ENCODE results near the genes UBE2Q2, TMEM266 and LINGO1.

DNA sequence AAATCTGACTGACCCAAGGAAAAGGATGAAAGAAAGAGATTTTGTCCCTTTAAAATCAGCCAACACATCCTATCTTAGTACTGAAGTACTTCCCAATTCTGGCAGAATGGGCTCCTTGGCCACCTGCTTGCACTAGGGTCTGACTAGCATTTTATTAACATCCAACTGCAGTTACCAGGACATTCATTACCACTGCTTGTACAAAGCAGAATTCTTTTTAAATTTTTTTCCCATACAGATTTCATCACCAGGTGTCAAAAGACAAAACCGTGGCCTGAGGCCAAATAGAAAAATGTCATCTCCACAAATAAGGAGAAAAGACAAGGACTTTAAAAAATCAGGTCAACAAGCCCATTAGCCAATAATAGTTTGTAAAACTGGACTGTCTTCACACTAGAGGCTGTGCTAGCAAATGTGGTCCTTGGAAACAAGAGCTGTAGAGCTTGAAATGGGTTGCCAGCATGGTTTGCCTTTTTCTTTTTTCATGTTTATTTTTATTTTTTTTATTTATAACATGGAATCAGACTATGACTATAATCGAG lies 1.8 kb downstream of the PTPN9 start:
- PRO-cap, 3 experiments = no peak in any of the 3 experiments

- PRO-cap, 3 experiments = peak in 1 of 3 experiments; most common plus-strand start chr15:75621013 (in 1); most common minus-strand start chr15:75620908 (in 1)
These were observed 4.8 kb downstream of the SNUPN start for GRCh38 chr15:75620675-75621108.

DNA sequence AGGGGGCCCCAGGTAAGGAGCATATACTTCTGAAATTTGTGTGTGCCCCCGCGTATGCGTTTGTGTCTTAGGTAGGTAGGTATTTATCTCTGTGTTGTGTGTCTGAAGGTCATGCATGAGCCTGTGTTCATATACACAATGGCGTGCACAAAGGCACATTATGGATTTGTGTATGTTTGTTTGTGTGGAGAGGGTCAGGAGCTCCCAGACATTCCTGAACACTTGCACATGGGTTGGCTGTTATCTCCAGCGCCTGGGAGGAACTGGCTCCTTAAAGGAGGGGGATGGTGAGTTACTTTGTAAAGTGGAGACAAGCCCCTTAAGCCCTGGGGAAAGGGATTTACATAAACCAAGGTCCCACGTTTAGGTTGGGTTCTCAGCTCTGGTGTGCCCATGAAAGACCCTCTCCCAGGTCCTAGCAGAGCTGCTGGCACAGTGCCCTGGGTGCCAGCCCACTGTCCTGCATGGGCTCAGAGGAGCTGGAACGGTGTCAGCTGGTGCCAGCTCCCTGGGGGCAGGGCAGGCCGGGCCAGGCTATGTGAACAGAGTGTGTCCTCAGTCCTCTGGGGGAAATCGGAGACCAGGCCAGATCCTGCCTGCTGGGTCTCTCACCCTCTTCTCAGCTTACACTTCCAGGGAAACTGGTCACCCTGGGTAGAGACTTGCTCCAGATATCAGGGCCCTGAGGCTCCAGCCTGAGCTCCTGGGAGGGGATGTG lies 25.0 kb downstream of the SNX33 start:
- PRO-cap, 3 experiments = no peak in any of the 3 experiments

- PRO-cap, 3 experiments = no peak in any of the 3 experiments
These were observed 25.7 kb downstream of the SNX33 start for GRCh38 chr15:75673319-75673981.

DNA sequence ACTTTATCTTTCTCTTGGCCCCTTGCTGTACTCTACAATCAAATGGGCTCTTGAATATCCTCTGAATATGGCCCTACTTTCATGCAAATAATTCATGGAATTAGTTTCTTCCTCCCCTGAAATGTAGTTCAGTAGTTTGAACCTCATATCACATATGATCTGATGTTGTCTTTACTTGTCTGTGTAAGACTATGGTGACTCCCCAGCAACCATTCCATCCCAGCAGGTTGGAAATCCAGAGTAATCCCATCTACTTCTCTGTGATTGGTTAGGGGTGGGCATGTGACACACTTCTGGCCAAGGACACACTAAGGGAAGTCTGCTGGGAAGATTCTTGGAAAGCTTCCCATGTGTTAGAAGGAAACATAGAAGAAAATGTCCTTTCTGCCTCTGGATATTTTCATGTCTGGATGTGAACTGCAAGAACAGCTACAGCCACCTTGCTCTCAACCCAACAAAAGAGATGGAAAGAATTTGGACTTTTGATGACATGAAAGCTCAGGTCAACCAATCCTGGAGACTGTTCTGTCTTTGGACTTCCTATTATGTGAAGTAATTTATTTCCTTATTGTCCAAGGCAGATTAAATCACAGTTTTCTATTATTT lies 2.6 kb upstream of the UBE2Q2 start:
- PRO-cap, 3 experiments = no peak in any of the 3 experiments

- PRO-cap, 3 experiments = peak in 3 of 3 experiments; most common plus-strand start chr15:75843447 (in 3); most common minus-strand start chr15:75843533 (in 2)
These were observed at the start of gene UBE2Q2 for GRCh38 chr15:75843372-75844355. Gene UBE2Q2, plus strand, starts transcription at chr15:75843447.

GRCh38 chr15:75938636-75939305 lies 35.1 kb downstream of the FBXO22 start:
- PRO-cap, 3 experiments = no peak in any of the 3 experiments

GRCh38 chr15:76059500-76060439 lies at the start of gene TMEM266:
Gene TMEM266, plus strand, starts transcription at chr15:76059985.
- PRO-cap, 3 experiments = no peak in any of the 3 experiments

- PRO-cap, 3 experiments = peak in 2 of 3 experiments; most common plus-strand start chr15:76196780 (in 2)
These were observed 115.0 kb downstream of the ETFA start for GRCh38 chr15:76196112-76196877.

DNA sequence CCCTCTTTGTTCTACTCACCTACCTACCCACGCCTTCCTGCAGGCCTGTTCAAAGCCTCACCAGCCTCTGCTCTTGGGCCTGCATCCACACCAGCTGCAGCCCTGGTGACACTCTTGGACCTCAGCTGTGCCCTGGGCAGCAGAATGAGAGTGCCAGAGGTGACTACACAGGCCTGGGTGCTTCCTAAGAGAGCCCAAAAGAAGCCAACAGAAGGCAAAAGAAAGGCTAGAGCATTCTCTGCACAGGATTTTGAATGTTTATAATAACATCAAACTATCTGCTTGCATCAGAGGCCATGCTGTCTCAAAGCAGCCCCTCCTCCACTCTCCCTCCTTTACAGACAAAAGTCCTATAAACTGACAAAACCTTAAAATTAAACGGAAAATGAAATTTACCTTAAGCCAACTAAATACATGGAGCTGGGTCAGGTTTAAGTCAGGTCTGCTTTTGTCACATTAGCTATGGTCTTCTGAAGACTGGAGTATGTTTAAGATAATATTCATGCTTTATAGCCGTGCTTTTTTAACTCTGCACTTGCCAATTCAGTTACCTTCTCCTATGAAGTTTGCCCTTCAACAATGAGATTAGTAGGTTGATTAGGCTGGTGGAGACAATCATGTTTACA lies 95.6 kb downstream of the ETFA start:
- PRO-cap, 3 experiments = no peak in any of the 3 experiments

DNA sequence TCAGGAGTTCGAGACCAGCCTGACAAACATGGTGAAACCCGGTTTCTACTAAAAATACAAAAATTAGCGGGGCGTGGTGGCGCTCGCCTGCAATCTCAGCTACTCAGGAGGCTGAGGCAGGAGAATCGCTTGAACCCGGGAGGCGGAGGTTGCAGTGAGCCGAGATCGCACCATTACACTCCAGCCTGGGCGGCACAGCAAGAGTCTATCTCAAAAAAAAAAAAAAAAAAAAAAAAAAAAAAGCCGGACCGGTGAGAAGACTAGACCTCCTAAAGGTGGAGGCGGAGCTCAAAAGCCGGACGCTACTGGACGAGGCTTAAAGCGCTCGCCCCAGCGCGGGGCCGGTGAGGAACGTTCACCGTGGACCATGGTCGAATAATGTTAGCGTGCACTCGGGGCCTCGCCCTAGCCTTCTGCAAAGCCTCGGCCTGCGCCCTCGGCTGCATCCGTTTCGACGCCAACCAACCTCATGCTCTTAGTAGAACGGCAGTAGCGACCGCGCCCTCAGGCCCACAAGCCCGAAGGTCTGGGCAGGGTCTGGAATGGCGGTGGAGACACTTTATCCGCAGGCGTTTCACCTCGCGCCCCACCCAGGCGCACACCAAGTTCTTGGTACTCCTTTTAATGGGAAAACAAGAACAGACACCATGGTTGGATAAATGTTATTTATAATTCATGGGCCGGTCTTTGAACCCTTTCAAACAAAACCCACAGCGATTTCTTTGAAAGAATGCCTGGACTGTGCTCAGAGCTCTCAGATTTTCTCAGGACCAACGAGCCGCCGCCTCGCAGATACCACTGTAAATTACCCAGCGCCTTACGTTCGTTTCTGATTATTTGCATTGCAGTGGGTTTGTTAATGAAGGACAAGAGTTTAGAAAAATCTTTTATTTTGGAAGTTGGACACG lies 1.4 kb upstream of the ISL2 start:
- PRO-cap, 3 experiments = no peak in any of the 3 experiments

DNA sequence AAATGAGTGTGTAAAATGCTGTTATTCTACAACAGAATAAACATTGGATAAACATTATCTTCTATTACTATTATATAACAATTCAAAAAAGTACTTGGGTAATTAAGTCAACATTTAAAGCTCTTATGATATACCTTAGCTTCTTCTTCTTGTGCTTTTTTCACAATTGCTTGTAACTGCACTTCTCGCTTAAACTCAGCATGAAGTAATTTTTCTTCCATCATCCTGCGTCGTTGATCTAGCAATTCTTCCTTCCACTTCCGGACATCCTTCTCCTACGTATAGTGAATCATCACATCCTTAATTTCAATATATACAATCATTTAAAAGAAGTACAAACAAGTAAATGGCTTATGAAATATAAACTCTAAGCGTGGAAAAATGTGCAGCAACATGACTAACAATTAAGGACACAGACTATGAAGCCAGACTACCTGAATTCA lies 151.4 kb downstream of the SCAPER start:
- PRO-cap, 3 experiments = no peak in any of the 3 experiments

DNA sequence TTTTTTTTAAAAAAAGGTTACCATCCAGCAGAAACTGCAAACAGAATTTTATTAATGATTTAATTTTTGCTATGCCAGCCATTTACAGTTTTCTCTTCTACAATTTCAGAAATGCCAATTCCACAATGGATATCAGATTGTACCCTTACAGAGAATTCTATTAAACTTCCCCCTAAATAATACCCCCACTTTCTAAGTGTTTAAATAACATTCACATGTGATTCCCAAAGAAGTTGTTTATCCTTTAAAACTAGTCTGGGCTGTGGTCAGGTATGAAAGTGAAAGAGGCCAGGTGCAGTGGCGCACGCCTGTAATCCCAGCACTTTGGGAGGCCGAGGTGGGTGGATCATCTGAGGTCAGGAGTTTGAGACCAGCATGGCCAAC lies 2.7 kb downstream of the SCAPER start:
- PRO-cap, 3 experiments = no peak in any of the 3 experiments

DNA sequence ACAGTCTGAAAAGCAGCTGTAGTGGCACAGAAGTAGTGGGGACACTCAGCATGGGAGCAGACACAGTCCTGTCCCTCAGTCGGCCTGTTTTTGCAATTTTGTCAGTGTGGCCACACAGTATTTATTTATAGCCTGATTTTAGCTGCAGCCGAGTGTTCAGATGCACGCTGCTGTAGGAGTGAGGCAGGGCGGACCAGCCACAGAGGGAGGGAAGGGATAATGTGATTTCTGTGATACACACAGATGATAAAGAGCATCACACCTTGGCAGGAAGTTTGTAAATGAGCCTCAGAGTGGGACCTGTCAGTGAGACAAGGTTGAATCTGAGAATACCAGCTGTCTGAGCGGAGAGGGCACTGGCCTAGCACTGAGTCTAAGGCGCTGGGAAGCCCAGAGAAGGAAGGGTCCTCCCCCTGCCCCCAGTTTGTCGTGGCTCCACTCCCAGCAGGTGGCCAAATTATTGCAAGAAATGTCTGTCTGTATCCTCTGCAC lies 3.8 kb downstream of the PSTPIP1 start:
- PRO-cap, 3 experiments = no peak in any of the 3 experiments

- PRO-cap, 3 experiments = no peak in any of the 3 experiments
These were observed 38.6 kb upstream of the TSPAN3 start for GRCh38 chr15:77109567-77109940.

DNA sequence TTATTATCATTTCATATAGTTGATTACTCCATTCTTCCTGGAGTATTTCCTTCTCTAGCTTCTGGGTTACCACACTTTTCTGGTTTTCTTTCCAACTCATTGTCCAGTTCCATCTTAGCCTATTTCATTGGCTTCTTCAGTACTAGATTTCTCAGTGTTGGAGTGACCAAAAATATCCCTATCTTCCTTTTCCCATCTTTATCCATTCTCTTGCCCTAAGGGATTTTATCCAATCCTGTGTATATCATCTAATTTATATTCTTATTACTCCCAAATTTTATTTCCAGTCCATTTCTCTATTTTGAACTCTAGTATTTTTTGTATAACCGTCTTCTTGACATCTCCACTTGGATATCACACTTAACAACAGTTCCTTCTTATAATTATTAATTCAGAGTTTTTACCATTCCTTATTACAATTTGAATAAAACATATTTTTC lies 162.5 kb upstream of the TSPAN3 start:
- PRO-cap, 3 experiments = no peak in any of the 3 experiments

DNA sequence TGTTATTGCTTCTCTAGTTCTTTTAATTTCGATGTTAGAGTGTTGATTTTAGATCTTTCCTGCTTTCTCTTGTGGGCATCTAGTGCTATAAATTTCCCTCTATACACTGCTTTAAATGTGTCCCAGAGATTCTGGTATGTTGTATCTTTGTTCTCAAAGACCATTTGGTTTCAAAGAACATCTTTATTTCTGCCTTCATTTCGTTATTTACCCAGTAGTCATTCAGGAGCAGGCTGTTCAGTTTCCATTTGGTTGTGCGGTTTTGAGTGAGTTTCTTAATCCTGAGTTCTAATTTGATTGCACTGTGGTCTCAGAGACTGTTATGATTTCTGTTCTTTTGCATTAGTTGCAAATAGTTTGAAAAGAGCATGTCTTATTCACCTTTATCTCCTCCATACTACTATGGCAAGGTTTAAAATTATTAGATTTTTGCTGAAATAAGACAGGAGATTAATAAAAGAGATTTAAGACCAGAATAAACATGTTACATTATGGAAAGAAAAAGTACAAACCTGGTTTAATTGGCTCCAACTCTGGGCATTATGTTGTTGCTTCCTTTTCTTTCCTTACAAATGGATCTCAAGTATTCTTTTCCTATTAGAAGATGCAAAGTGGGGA lies 133.9 kb downstream of the PEAK1 start:
- PRO-cap, 3 experiments = no peak in any of the 3 experiments

DNA sequence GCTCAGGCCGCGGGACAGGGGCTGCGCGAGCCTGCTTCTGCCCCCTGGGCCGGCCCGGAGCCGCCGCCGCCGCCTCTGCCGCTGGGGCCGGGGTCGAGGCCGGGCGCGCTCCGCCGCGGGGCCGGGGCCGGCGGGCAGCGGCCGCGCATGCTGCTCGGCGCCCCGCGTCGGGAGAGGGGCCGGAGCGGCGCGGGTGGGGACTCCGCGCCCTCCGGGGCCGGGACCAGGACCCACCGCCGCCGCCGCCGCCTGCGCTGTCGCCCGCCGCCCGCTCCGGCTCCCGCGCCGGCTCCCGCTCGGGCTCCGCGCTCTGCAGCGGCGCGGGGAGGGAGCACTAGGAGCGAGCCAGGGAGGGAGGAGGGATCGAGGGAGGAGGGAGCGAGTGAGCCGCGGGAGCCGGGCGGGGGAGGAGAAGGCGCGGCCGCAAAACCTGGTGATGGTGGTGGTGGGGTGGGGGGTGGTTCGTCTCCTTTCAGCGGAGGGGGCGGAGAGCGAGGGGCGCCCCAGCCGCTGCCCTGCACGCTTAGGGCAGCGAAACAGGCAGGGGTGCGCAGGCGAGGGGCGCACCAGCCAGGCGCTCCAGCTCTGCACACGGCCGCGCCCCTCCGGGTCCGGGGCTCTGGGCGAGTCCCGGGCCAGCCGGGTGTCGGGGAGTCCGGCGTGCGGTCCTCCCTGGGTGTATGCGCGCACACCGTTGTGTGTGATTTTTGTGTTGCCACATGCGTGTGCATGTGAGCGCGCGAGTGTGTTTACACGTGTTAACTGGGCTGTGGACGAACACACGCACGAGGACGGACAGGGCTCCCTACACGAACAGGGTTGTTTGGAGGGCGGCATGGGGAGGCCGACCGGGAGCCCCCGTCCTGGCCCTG lies at the start of gene LINGO1:
TSS of gene LINGO1 (minus strand) at position 336 of the 872 bp plus-strand sequence.
- PRO-cap, 3 experiments = peak in 2 of 3 experiments; most common minus-strand start position 292 of the sequence (in 1)

- PRO-cap, 3 experiments = peak in 1 of 3 experiments; most common minus-strand start chr15:78003678 (in 1)
These were observed 74.4 kb downstream of the TBC1D2B start for GRCh38 chr15:78002803-78003822.

GRCh38 chr15:78003823-78004536 lies 73.5 kb downstream of the TBC1D2B start:
- PRO-cap, 3 experiments = peak in 1 of 3 experiments; most common plus-strand start chr15:78003934 (in 1)